Osteoblast (primary cell): ENCODE data around the genes TREX1, PRKAR2A and WDR6.

GRCh38 chr3:48367089-48367510 is 4.9 kb upstream of the FBXW12 start:
- CAGE, long polyA plus RNA = no peak

- CAGE, long polyA plus RNA = no peak
- RRBS = no CpG with 5 or more reads among the region's 7 CpGs
Observed at GRCh38 chr3:48399182-48400300, 27.5 kb downstream of the FBXW12 start.

DNA sequence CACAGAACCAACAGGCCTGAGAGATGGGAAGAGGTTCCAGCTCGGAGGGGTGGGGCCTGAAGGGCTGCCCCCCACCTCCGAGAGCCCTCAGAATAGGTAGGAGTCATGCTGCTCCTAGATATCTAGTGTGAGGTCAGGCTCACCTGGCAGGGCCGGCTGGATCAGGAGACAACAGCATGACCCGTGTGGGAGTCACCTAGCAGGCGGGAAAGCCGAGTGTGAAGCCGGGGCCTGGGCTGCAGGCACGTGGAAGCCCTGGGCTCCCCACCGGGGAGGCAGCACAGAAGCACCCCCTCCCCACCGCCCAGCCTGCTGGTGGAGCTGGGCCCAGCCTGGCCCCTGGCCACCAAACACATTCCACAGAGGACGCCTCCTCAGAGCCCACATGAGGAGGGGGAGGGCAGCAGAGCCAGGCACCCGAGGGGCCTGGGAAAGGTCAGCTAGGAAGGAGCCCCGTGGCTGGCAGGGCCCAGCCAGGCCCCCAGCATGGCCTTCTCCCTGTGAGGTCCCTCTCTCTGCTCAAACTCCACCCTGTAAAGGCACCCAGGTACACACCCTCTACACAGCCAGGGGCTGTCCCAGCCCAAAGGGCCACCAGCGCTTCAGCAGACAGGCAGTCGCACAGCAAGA is 4.6 kb downstream of the PLXNB1 start:
- CAGE, long polyA plus RNA = no peak
- RRBS = 47% methylated on average over 7 of the region's 15 CpGs

DNA sequence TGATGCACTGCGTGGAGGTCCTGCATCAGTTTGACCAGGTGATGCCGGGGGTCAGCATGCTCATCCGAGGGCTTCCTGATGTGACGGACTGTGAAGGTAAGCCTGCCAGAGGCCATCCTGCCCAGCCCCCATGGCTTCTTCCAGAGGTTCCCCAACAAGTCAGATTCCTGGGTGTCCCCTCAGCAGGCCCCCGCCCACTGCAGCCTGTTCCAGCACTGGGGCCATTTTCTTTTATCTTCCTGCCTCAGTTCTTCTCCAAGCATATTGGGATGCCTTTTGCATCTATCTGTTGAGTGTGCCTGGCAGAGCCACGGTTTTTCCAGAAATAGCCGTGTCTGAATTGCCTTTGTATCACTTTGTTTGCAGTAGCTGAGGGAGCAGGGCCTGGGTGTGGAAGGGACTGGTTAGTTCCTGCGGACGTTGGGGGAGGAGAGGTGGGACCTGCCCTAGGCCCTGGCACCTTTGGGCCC is 1.0 kb upstream of the TREX1 start:
- CAGE, long polyA plus RNA = no peak
- RRBS = no CpG with 5 or more reads among the region's 9 CpGs

- CAGE, long polyA plus RNA = start-site peak on the plus strand at chr3:48465829-48465935, 80 and 77 reads in 2 replicates; start-site peak on the plus strand at chr3:48466239-48466282, 355 and 407 reads in 2 replicates
- RRBS = 5% methylated on average over 3 of the region's 32 CpGs
Observed at GRCh38 chr3:48465458-48466715, at the start of gene TREX1. TSS of gene TREX1 (plus strand) at chr3:48466230.

DNA sequence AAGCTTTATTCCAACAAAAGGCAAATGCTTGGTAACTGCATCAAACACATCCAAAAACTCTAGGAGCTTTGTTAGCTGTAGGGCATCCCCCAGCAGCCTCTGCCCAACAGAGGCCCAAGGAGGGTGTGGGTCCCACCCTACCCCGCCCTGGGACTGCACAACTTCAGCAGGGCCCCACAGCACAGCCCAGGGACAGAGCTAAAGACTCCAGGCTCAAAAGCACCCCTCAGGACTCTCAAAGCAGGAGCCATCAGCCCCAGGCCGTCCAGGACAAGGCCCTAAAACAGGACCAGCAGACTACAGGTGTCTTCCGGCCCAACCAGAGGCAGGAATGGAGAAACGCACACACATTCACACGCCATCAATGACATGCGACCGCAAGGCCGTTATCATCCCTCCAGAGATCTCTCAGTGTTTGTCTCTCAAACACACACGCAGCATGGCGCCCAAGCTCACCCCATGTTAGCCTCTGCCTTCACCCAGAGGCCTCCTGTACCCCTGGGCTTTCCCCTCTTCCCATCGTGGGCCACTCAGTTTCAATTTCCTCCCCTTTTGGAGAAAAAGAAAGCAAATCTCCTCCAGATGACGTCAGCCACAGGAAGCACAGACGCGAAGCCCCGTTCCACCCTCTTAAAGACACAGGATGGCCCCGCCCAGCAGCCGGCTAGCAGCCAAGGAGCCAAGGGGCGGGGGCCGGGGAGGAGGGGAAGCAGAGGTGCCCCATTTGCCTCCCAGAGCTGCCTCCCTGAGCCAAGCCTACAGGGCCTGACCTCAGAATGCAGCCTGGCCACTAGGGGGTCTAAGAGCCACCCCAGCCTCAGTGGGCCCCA is 6.7 kb downstream of the TREX1 start:
- CAGE, long polyA plus RNA = start-site peak on the minus strand centred at position 563 of the sequence, 93 bp wide, 1,298 and 870 reads in 2 replicates
- RRBS = no CpG with 5 or more reads among the region's 19 CpGs

DNA sequence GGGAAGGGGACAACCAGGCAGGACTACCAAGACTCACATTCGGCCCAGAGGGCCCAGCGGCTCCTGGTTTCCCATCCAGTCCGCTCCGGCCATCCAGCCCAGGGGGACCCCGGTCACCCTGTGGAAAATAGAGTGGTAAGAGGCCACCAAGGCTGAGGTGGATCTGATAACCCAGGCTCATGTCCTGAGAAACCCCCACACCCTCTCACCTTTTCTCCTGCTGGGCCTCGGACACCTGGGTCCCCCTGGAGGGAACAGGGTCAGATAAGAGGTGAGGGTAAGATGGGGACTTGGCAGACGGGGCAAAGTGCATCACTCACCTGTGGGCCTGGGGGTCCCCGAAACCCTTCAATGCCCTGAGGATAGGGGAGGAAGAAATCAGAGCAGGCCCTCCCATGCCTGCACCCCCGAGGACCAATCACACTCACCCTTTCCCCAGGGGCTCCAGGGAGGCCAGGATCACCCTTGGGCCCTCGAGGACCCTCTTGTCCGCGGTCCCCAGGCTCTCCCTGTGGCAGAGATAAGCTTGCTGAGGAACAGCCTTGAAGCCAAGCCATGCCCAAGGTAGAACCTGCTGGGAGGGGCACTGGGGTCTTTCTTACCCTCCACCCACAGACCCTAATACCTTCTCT is 15.7 kb upstream of the UCN2 start:
- CAGE, long polyA plus RNA = no peak
- RRBS = no CpG with 5 or more reads among the region's 12 CpGs

GRCh38 chr3:48596333-48596949 is 1.3 kb upstream of the COL7A1 start:
- CAGE, long polyA plus RNA = no peak
- RRBS = no CpG with 5 or more reads among the region's 6 CpGs

DNA sequence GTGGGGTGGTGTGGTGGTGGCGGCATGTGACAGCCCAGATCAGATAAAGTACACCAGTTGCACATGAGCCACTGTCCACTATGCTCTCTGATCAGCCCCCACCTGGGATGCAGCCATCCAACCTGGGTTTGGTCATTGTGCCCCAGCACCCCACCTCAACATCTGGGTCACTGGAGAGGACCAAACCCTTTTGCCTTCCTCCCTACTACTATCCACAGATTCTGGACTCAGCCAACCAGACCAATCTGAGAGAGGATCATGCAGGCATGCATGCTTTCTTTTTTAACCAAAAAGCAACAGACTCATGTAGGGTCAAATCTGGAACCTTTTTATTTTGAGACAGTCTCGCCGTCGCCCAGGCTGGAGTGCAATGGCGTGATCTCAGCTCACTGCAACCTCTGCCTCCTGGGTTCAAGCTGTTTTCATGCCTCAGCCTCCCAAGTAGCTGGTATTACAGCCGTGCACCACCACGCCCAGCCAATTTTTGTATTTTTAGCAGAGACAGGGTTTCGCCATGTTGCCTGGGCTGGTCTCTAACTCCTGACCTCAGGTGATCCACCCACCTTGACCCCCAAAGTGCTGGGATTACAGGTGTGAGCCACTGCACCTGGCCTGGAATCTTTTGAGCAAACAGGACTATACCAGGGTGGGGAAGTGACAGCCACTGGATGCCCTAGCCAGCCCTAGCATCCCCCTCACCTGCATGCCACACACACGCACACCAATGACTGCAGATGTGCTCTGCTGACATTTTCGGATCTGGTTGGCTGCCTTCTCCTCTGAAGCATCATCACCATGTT is 3.3 kb upstream of the NCKIPSD start:
- CAGE, long polyA plus RNA = no peak
- RRBS = no CpG with 5 or more reads among the region's 10 CpGs

GRCh38 chr3:48746852-48747238 is 29.8 kb upstream of the IP6K2 start:
- CAGE, long polyA plus RNA = no peak
- RRBS = no CpG with 5 or more reads among the region's 3 CpGs

- CAGE, long polyA plus RNA = no peak
- RRBS = no CpG with 5 or more reads among the region's 12 CpGs
Observed at GRCh38 chr3:48796249-48796846, 51.3 kb downstream of the PRKAR2A start.

DNA sequence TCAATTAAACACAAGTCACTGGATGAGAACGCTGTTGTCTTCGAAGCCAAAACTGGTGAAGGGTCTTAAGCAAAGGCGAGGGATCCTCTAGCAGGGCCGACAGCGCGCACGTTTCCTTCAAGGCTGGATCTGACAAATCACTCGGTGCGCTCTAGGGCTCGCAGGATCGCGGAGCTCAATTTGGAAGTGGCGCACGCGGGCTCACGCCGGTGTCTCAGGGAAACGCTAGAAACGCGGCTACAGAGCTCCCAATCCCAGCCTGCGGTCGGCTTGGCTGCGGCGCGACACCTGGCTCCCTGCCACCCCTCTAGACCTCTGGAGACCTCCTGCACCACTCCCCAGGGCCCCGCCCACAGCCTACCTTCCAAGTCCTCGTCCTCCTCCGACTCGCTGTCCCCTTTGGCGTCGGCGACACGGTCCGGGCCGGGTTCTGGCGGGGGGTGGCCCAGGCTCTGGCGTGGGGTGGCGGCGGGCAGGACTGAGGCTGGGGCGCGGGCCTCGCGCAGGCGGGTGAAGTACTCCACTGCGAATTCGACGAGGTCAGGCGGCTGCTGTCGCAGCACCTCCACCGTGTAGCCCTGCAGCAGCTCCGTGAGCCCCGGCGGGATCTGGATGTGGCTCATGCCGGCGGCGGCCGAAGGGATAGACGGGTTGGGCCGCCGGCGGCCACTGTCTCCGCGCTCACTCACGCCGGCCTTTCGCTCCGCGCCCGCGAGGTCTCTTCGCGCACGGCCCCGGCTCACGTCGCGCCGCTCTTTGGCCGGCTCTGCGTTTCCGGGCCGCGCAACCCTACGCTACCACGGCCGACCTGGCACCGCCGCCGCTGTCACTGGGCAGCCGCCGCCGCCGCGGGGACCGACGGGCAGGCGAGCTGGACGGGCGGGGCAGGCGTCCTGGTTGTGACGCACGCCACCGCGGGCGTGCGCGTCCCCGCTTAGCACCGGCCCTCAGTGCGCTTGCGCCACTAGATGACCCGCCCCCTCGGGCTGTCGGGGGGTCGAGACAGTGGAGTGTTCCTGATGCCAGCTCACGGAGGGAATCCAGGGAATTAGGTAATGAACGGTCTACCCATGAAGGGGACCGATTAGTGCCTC is at the start of gene PRKAR2A:
Gene PRKAR2A, minus strand, starts transcription at position 901 of the 1,094 bp plus-strand sequence.
- CAGE, long polyA plus RNA = no peak
- RRBS = 1% methylated on average over 10 of the region's 118 CpGs

- CAGE, long polyA plus RNA = no peak
- RRBS = no CpG with 5 or more reads among the region's 1 CpG
Observed at GRCh38 chr3:48926980-48927376, 8.3 kb downstream of the ARIH2 start.

GRCh38 chr3:48967030-48967377 is 23.0 kb upstream of the P4HTM start:
- CAGE, long polyA plus RNA = no peak
- RRBS = no CpG with 5 or more reads among the region's 7 CpGs

DNA sequence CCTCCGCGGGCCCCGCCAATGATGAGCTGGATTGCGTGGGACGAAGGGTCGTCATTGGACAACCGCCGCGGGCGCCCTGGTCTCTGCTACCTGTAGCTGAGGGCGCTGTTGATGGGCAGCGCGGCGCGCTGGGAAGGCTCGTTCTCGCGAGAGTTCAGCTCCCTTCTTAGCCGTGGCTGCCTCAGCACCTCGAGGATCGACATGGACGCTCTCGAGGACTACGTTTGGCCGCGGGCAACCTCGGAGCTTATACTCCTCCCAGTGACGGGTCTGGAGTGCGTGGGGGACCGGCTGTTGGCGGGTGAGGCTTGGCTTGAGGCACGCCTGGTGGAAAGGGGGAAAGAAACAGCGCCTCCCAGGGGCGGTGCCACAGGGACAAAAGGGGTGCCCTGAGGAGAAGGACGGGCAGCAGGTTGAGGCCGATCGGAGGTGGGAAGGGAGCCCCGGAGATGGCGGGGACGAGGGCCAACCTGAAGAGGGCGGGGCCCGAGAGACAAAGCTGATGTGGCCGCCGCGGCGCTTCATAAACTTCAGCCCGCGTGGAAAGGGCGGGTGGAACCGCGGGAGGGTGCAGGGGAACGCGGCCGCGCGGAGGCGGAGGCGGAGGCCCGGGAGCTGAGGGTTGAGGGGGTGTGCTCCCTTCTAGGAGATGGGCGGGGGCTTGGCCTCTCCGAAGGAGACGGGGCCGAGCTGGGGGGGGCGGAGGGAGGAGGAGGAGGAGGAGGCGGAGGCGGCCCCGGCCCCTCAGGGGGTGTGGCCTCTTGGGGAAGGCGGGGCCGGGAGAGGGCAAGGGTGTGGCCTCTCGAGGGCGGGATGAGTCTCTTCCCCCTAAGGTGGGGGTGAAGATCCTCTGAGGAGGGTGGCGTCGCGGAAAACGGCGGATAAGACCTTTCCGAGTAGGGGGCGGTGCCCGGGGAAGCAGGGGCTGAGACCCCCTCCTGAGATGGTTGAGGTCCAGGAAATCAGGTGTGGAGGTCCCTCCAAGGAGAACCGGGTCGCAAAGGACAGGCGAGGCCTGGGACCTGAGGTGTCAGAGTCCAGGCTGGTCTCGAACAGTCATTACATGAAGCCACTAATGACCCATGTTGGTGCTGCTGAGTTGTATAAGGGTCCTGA is at the start of gene WDR6:
Gene WDR6, plus strand, starts transcription at position 161 of the 1,116 bp plus-strand sequence.
- CAGE, long polyA plus RNA = start-site peak on the plus strand centred at position 178 of the sequence, 44 bp wide, 202 and 138 reads in 2 replicates
- RRBS = 5% methylated on average over 4 of the region's 83 CpGs

DNA sequence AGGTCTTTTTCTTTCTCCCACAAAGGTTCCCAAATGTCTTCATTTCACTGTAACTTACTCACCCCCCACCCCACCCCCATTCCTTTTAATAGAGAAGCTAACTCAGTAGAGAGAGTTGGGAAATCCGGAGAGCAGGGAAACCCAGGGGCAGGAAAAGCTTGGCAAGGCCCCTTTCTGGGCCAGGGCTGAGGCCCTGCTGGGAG is 1.5 kb upstream of the DALRD3 start:
- CAGE, long polyA plus RNA = no peak
- RRBS = no CpG with 5 or more reads among the region's 1 CpG

DNA sequence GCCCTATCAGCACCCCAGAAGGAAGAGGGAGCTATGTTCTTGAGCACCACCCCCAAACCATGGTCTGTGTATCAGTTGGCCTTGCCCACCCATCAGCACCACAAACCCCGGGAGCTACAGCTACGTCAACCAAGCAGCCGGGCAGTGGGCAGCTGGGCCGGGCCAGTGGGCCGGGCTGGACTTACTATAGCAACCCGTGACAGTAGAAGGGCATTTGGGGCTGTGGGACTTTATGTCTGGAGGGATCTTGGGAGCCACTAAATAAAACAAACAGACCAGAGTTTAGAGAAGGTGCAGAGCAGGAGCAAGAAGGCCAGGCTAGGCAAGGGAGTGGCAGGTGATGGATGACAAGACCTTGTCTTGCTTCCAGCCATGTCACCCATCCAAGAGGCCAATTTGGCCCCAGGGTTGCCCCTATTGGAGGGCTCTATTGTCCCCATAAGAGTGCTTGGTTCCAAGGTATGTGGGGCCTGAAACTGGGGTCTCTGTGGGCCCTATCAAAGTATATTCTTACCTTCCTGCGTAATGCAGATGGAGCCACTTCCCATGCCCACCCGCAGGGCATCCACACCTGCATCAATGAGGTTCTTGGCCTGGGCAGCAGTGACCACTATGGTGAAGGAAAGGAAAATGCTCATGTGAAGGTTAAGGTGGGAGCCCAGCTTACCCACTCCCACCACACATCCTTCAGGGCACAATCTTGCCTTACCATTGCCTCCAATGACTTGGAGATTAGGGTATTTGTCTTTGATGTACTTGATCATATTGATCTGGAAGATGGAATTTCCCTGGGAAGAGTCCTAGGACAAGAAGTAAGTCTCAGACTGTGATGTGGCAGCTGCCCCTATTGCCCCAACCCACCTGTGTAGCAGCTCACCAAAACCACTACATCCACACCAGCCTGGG is 3.1 kb downstream of the IMPDH2 start:
- CAGE, long polyA plus RNA = no peak
- RRBS = no CpG with 5 or more reads among the region's 8 CpGs

- CAGE, long polyA plus RNA = no peak
- RRBS = no CpG with 5 or more reads among the region's 6 CpGs
Observed at GRCh38 chr3:49069328-49069875, 24.5 kb downstream of the QRICH1 start.

GRCh38 chr3:49122136-49122594 is 1.5 kb upstream of the USP19 start:
- CAGE, long polyA plus RNA = no peak
- RRBS = no CpG with 5 or more reads among the region's 12 CpGs

- CAGE, long polyA plus RNA = no peak
- RRBS = no CpG with 5 or more reads among the region's 2 CpGs
Observed at GRCh38 chr3:49279236-49279890, 2.3 kb upstream of the C3orf62 start.